Occipital lobe (tissue), 2 donors: ENCODE measurements around a stretch of chr14.

DNA sequence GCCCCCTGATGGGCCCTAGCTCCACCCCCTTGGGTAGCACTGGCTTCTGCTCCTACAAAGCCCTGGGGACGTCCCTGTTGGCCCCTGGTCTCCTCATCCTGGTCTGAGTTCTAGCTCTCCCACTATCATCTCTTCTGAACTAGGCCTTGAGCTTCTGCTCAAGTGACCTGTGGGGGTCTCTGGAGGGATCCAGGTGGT is 713 bp downstream of the TEDC1 start:
- RAMPAGE, long total RNA: no peak

DNA sequence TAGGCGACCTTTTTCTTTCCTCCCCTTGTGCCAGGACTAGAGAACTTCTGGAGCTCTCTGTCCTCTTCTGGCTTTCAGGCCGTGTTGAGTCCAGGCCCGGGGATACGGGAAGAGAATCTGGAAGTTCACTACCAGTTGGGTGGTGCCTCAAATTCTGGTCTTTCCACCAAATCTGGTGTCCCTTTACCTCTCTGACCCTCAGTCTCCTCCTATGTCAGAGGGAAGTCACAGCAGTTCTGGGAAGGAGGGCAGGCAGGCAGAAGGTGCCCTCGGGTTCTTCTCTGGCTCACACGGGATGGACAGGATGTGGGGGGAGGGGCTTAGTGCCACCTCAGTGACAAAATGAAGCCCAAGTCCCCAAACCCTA is 719 bp upstream of the TMEM121 start:
- RAMPAGE, long total RNA: no peak

DNA sequence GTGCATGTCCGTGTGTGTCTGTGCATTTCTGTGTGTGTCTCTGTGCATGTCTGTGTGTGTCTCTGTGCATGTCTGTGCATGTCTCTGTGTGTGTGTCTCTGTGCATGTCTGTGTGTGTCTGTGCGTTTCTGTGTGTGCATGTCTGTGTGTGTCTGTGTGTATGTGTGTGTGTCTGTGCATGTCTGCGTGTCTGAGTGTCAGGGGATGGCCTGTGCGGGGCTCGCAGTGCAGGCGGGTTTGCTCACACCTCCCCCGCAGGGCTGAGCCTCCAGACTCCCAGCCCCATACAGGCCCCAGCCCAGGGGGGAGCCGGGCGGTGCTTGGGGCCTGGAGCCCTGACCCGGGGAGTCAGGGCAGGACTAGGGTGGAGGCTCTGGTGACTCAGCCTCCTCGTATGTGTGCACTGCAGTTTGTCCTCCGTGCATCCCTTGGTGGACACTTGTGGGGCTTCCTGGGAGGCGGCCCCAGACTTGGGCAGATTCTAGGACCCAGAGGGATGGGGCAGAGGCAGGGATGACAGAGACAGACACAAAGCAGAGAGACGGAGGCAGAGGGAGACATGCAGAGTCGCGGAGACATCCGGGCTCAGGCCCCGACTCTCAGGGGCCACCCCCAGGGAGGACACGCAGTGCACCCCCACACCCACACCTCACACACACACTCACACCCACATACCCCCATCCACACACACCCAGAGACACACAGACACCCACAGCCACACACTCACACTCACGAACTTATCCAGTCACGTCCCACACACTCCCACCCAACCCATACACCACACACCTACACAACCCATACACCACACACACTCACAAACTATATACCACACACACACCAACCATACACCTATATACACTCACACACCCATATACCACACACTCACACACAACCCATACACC is 42.1 kb downstream of the TMEM121 start:
- RAMPAGE, long total RNA: no peak

GRCh38 chr14:105646125-105646600 is 119.8 kb downstream of the TMEM121 start:
- RAMPAGE, long total RNA: no peak

GRCh38 chr14:105818499-105819399 is 292.4 kb downstream of the TMEM121 start:
- RAMPAGE, long total RNA: no peak

- RAMPAGE, long total RNA: no peak
These were observed 354.4 kb downstream of the TMEM121 start for GRCh38 chr14:105880724-105881141.

DNA sequence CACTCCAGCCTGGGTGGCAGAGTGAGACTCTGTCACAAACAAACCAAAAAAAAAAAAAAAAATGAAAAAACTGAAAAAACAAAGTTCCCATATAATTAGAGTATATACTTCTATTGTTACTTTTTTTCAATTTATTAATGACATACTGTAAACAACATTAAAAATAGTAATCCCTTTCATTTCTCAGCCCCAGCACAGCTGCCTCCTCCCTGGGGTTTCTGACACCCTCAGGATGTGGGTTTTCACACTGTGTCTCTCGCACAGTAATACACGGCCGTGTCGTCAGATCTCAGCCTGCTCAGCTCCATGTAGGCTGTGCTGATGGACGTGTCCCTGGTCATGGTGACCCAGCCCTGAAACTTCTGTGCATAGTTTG is 459.9 kb downstream of the TMEM121 start:
- RAMPAGE, long total RNA: no peak

GRCh38 chr14:106088370-106088723 is 562.0 kb downstream of the TMEM121 start:
- RAMPAGE, long total RNA: no peak

DNA sequence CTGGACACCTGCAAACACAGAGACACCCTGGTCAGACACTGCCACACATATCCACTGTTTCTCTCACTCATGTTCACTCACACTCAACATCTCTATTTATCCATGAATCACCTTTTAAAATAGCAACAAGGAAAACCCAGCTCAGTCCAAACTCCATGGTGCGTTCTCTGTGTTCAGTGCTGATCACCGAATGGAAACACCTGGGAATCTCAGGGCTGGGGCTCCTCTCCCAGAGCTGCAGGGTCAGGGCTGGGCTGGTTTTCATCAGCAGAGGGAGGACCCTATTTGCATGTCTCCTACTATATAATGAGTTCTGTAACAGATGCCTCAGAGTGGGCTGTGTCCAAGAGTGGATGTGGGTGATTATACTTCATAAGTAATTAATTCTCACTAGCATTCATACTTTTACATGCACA is 944.2 kb downstream of the TMEM121 start:
- RAMPAGE, long total RNA: no peak